ENCODE data around the gene PLXNC1.

- PRO-cap: no peak
Measured at GRCh38 chr12:92539154-92539835, 163.5 kb upstream of the PLEKHG7 start.

DNA sequence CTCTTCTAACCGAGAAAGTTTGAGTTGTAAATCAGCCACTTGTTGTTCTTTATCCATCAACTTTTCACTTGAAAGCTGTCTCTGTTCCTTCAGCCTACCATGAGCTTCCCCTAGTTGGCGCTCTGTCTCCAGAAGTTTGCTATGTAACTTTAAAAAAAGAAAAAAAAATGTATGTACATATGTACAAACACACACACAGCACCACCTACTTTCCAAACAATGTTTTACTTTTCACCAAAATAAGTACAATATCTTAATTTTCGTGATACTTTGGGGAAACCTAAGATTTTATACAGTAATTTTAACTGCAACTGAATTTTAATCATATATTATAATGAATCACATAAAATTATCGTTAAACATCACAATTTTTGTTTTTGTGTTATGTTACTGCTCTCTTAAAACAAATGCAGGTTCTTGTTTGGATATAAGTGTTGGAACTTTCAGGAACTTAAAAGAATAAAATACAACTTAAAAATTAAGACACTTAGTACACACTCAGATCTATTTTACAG lies 101.1 kb downstream of the EEA1 start:
- PRO-cap: no peak

DNA sequence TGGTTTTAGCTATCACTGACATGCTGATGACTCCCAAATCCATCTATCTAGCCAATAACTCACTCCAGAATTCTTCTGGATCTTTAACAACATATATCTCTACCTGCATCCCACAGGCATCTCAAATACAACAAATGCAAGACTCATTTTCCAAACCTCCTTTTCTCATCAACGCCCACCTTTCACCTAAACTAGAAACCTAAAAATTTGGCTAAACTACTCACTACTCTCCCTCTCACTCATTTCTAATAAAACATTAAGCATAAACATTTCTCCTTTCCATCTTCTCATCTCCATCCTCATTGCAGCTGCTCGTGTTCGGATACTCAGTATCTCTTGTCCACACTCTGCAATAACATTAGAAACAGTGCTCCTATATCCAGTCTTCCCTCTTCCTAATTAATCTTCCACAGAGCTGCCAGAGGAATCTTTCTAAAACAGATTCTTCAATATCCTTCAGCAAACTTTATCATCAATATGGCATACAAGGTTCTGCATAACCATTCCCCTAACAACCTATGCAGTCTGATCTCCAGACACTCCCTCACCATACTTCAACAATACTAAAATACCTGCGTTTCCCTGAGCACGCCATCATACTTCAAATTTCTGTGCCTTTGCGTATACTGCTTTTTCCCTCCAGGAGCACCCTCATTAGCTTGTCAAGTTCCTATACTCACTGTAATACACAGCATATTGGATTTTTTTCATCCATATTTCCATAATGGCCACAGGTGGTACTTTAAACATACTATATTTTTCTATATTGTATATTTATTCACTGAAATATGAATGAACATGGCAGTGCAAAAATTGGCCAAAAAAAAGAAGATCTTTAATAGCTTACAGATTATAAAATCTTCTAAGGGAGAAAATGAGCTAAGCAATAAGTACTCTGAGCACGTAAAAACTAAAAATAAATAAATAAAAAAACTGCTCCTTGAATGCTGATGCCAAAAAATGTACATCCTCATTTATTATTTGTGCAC lies 62.2 kb downstream of the EEA1 start:
- PRO-cap: no peak

DNA sequence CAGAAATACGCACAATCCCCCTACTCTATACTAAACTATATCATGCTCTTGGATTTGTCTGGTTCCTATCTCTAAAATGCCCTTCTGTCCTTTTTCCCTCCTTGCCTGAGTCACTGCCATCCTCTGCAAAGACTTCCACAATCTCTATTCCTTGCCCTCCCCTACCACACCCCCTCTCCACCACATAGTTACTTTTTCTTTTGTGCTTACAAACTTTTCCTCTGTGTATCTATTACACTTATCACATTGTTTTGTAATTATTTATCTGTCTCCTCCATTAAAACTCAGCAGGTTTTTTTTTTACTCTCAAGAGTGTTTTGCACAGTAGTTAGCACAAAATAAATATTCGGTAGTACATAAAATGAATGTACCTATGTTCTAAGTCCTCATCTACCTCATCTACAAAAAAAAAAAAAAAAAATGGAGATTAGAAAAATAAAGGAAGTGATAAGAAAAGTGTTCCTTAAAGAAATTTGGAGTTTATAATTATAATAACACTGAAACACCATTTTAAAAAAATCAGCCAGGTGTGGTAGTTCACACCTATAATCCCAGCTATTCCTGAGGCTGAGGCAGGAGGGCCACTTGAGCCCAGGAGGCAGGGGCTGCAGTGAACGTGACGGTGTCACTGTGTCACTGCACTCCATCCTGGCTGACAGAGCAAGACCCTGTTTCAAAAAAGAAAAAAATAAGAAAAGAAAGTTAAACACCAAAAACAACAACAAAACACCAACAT lies 5.5 kb downstream of the EEA1 start:
- PRO-cap: no peak

DNA sequence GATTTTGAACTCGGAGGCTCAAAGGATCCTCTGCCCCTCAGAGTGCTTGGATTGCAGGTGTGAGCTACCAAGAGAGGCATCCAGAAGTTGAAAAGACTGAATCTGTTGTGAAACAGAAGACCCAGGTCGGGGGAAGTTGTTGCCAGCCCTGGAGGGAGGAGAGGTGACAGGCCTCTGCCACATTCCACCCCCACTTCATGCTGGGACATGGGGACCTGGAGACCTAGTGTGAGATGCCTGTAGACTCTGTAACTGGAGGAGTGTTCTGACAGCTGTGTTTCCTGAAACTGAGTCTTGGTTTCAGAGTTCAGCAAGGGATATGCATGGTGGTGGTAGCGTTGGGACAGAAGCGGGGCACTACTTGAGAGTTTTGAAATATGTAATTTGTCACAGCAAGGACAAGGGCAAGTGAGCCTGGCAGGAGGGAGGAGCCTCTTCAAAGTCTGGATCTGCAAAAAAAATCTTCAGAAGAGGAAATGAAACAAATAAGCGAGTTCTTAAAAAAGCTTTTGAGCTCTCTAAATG lies 58.8 kb upstream of the EEA1 start:
- PRO-cap: unidirectional peak, minus-strand start at position 289 of the sequence

DNA sequence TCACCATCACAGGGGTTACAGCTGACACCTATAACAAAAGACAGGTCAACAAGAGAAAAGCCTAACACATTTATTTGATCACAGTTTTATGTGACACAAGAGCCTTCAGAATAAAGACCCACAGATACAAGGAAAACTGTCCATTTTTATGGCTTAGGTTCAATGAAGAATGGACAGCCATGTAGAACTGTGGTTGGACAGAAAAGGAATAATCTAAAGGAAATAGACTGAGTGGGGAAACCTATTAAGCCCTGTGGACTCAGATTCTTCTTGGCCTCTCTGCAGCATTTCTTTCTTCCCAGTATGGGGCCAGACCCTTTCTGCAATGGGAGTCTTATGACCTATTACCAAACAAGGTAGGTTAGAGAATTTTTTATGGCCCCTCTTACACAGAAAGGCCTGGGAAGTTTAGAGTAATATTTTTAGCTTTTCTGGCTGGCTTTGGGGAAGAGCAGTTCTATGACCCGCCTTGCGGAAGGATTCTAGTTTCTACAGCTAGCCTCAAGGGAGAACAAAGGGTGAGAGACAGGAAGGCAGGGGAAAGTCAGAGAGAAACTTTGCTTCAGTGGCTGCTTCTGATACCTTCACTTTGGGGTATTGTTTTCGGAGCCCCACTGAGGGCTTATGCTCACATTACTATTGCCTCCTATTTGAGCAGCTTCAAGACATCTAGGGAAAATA lies 80.9 kb upstream of the NUDT4 start:
- PRO-cap: no peak

DNA sequence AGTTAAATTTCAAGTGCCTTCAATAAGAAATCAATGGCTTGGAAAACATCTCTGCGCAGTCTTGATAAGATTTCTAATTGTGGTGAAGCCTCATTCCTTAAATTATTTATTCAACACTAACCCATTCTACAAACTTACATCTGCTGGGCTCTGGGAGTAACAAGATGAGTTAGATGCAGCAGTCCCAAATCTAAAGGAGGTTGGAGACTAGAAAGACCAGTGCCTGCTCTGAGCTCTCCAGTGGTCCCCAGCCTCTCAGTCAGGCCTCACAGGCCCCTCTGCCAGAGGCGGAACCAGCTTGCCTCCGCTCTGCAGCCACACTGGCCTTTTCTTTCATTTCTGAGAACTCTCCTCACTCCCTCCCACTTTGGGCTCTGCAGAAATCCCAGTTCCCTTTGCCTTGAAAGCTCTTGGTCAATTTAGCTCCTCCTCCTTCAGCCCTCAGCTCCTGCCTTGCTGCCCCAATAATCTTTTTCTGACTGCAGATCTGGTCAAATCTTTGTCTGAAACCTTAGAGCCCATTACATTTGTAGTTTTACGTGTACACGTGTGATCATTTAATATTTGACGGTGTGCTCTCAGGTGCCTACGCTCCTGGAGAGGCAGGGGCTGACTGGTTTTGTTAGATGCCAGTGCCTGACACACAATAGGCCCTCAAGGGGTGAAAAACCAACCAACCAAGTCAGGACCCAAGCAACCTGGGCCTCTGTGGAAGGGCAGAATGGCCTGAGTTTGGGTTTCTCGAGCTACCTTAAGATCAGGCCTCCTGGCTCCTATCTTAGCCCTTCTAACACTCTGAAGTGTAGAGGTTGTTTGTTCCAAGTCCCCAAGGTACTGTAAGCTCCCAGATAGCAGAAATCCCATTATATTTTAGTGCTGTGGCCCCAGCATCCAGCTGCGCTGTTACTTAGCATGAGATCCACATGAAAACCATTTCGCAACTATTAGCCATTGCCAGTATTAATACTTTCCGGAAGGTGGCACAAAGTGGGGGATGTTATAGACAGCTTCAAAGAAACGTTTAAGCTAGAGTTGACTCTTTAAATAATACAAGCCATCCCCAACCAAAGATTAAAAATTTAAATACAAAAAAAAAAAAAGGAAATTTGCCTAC lies 1.1 kb upstream of the NUDT4 start:
- PRO-cap: bidirectional peak, plus-strand start at position 430 of the sequence, minus-strand start at position 280 of the sequence

DNA sequence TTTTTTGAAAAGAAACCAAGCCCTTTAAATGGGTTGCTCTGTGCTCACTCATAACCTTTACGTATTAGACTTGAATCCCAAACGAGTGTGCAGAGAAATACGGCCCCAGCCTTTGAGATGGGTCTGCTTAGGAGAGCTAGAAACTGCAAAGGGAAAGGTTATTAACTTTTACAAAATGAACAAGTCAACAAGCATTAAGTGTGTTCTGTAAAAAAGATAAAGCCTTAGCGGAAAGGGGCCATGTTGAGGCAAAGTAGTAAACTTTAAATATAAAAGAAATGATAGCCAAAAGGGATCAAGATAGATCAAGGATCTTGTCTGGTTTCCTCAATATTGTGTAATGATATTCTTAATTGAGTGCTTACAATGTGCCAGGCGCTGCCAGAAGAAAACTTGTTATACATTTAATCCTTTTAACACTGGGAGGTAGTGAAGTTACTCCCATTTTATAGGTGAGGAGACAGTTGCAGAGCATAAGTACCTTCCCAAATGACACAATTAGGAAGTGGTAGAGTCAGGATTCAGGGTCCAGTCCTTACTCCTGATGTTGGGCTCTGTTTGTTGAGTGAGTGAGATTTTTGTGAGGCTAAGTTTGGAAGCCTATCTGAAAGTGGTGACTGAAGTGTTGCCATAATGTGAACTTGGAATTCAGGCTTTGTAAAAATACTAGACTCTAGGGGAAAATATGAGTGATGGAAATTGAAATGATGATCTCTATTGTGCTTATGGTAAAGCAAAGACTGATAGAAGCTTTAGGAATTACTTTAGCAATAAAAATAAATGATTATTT lies 2.1 kb downstream of the NUDT4 start:
- PRO-cap: bidirectional peak, plus-strand start at position 79 of the sequence, minus-strand start outside the sequence

DNA sequence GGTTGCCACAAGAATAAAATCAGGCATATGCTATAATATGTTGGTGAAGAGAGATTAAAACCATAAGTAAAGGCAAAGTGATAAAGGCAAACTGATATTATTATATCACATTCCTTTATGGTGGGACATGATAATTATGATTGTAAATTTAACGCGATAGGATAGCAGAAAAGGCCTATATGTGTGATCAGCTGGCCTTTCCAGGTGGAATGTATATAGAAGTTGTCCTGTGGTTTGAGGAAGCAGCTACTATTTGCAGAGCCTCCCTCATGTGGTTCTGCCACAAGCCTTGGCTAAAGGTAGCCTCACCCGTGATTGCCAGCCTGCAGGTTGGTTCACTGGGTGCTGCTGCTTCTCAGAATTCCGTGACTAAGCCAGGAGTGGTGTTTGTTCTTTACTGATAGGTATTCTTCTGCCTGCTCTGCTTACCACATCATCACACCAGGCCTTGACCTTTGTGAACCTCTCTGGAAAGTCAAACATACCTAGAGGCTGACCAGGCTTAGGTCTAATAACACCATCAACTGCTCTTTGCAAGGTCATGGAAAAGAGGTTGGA lies 8.8 kb upstream of the SOCS2 start:
- PRO-cap: no peak

DNA sequence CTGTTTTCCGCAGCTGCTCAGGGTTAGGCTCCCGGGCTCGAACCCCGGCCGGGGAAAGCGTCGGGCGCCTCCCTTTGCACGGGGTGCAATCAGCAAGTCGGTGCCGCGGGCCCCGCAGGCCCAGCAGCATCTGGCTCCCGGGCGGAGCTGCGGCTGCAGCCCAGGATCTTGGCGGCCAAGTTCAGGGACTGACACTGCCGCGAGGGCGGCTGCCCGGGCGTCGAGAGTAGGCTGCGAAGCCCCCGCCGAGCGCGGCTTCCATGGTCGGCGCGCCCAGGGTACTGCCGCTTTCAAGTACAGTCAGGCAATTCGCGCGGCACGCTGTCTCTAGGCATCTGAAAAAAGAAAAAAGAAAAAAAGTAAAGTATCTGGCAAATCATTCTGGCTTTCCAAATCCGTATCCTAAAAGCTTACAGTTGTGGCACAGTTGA lies 839 bp downstream of the SOCS2 start:
- PRO-cap: no peak

GRCh38 chr12:93593008-93593648 lies 20.7 kb downstream of the SOCS2 start:
- PRO-cap: unidirectional peak, plus-strand start at chr12:93593265

- PRO-cap: no peak
Measured at GRCh38 chr12:93678190-93678664, 1.1 kb downstream of the CRADD start.

DNA sequence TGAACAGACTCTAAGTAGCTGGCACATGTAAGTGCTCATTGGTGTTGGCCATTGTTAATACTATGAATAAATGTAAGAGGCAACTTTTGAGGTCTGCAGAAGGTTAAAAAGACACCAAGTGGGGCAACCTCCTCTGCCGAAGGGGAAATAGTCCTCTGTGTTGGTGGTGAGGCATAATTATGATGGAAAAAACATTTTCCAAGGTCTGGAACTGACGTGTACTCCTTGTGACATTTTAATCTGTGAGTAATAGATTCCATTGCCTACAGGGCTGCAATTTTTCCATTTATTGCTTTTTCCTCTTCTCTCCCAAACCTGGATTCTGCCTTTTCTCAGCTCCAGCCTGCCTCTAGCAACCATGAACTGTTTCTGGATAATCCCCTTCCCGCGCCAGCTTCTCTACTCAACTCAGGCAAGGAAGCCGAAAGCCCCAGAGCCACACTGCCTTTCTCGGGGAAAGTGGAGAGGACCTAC lies 230.2 kb upstream of the PLXNC1 start:
- PRO-cap: no peak

- PRO-cap: no peak
Measured at GRCh38 chr12:94147696-94148288, 585 bp upstream of the PLXNC1 start.

DNA sequence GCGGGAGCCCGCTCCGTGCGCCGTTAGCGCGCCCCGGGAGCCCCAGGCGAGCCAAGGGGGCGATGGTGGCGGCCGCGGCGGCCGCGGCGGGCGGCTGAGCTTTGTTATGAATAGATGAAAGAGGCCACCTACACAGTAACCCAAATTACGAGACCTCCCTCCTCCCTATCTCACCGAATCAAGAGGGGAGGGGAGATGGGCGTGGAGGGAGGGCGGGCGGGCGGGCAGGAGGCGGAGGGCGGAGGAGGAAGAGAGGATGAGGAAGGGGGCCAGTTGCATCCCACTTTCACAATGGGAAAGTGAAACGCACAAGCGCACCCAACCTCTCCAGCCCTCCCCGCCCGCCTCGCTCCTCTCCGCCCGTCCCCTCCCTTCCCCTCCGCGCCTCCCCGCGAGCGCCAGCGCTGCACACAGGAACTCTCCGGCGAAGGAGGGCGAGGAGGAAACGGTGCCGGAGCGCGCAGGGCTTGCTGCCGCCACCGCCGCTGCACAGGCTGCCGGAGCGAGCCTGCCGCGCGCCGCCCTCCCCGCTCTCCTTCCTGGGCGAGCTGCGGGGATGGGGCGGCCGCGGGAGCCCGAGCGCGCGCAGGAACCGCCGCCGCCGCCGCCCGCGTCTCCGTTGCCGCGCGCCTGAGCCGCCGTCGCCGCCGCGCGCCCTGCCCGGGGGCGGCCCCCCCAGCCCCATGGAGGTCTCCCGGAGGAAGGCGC lies at the start of gene PLXNC1:
PLXNC1 (plus strand) TSS at position 289 of the 708 bp plus-strand sequence.
- PRO-cap: bidirectional peak, plus-strand start at position 427 of the sequence, minus-strand start at position 112 of the sequence

DNA sequence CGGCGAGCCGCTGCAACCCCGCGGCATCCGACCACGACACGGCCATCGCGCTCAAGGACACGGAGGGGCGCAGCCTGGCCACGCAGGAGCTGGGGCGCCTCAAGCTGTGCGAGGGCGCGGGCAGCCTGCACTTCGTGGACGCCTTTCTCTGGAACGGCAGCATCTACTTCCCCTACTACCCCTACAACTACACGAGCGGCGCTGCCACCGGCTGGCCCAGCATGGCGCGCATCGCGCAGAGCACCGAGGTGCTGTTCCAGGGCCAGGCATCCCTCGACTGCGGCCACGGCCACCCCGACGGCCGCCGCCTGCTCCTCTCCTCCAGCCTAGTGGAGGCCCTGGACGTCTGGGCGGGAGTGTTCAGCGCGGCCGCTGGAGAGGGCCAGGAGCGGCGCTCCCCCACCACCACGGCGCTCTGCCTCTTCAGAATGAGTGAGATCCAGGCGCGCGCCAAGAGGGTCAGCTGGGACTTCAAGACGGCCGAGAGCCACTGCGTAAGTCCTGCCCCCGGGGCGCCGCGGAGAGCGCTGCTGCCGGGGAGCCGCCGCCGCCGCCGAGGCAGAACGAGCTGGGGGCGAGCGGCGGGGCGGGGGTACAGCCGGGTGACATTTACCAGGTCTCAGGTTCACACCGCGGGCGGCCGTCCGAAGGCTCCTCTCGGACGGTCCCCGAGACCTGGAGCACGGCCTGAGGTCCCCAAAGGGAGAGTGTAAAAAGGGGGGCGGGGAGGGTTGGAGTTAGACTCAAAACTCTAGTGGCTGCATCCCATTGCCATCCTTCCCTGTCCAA lies 1.4 kb downstream of the PLXNC1 start:
- PRO-cap: bidirectional peak, plus-strand start at position 497 of the sequence, minus-strand start at position 430 of the sequence

DNA sequence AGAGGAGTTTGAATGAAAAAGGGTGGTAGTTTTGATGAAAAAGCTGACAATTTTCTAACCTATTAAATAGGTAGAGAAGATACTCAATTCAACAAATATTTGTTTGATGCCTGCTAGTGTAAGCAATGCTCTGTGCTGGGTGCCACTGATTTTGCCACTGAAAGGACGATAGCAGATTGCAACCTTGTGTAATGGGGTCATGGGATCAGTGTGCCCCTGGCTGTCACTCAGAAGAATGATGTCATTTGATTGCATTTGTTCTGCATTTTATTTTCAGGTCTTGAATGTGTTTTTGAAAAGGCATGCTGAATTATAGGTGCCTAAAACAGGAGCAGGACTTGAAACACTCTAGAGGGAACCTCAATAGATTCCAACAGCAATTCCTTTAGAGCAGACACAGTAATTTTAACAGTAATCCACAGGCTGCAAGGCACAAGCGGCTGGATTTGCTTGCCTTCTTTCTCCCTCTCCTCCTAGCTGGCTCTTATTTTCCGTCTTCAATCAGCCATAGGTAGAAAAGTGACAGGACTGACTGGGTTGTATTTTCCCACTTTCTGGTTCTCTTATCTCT lies 4.0 kb downstream of the PLXNC1 start:
- PRO-cap: unidirectional peak, minus-strand start at position 159 of the sequence

- PRO-cap: bidirectional peak, plus-strand start at chr12:94262521, minus-strand start at chr12:94262314
Measured at GRCh38 chr12:94262078-94262858, 113.9 kb downstream of the PLXNC1 start.

DNA sequence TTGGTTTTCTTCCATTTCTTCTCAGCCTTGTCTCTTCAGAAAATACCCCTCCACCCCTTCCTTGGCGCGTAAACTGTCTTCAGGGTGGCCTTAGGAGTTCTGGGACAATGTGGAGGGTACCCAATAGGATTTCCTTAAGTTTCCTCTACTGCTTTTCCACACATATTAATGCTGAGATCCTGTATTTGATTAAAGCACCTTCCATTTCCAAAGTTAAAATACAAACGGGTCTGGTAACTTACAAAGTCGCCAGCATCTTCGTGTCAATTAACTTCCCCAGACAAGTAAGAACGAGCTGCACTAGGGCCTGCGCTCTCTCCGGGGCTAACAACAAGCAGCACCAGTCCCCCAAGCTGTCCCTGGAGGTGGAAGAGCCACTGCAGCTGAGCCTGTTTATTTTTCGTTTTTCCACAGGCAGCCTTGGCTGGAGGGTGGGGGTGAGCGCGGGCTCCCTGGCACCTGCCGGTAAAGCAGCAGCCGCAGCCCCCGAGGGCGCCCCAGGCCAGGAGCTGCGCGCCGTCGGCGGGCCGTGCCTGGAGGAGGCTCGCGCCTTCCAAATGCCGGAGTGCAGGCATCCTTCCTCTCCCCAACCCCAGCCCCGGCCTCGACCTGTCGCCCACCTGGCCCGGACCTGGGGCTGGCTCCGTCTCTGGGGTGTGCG lies 130.8 kb downstream of the NDUFA12 start:
- PRO-cap: no peak

DNA sequence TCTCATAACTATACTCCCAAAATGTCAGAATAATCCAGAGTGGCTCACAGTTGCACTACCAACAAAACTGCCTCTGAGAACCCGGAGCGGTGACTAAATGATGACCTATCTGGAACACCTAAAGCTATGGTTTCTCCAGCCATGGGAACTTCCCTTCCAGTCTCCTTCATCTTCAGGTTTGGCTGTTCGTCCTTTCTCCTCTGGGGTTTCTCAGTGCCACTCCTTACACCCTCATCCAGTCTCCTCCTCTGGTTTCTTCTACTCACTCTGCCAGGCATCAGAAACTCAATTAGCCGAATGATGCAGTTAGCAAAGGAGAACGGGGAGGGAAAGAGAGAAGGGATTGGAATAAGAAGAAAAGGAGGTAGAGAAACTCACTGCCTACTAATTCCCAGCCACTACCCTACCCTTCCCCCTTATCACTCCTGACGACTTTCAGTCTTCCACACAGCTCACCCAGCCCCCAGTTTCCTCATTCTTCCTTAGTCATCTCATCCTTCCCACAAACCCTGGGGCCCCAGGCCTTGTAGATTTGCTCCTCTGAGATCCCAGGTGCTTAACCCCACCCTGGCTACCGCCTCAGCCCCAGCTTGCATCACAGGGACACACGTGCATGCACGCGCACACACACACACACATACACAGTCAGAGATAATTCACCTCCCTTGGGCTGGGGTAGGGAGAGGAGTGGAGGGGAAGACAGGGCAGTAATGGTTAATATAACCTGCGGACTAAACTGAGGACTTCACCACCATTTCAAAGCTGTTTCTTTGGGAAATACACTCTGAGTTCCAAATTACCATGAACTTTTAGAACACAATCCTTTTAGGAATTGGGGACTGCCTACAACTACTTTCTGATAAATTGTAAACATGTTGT lies 12.9 kb downstream of the FGD6 start:
- PRO-cap: unidirectional peak, minus-strand start at position 410 of the sequence